Metastatic Pancreatic Carcinoma in the Ovary (tissue), 1 donor: Measurements from ENCODE around the gene STMND1.

- PRO-cap = no peak
Measured at GRCh38 chr6:16305795-16306225, 67.4 kb downstream of the GMPR start.

- PRO-cap = no peak
Measured at GRCh38 chr6:16306372-16306808, 68.0 kb downstream of the GMPR start.

DNA sequence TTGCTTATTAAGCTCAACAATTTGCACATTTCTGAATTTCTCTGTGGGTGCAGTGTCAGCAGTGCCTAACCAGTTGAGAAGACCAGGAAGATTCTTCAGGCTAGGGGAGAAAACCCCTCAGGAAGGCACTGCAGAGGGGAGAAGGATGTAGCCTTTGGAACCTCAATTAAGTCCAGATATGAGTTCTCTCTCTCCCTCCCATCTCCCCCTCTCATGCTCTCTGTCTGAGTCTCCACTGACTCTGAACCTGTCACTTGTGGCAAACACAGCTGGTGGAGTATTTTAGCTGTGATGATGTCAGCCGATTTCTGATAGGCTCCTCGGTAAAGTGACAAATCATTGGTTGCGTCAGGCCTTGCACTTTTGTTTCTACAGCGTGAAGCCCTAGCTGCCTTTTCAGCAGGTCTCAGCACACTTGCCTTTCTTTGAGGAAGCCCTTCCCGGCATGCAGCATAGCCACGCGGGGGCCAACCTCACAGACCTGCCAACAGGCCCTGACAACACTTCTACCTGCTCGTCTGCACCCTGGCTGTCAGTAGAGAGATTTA, 84.2 kb downstream of the GMPR start:
- PRO-cap = unidirectional peak, minus-strand start at position 237 of the sequence

- PRO-cap = no peak
Measured at GRCh38 chr6:16358698-16359122, 120.3 kb downstream of the GMPR start.

GRCh38 chr6:16487692-16488644, 249.6 kb downstream of the GMPR start:
- PRO-cap = no peak

DNA sequence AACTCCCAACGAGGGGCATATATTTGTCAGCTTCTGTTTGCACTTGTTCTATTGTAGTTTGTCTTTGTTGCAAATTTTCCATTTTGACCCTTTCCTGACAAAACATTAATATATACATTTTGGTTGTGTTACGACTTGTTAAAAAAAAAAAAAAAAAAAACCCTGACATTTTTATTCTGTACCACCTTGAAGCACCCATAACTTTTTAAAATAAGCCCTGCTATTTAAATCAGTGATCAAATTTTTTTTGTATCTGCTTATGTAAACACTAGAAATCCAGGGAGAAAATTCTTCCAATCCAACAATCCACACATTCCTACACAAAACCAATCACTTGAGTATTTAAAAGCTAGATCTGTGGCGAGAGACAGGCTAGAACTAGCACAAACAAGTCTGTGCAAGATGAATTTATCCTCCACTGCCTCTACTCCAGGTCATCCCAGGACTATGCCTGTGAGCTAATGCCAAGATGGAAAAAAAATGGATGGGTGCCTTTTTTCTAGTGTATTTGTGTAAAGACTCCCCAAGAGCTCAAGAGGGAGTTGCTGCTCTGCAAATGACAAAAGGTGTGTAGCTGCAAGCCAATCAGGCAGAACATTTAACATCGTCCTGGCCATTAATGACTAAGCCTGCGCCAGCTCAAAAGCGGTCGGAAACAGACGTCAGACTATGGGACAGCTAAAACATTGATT, 22.1 kb downstream of the ATXN1 start:
- PRO-cap = no peak

- PRO-cap = no peak
Measured at GRCh38 chr6:16765839-16766701, 4.8 kb upstream of the ATXN1 start.

- PRO-cap = no peak
Measured at GRCh38 chr6:16768930-16769575, 7.8 kb upstream of the ATXN1 start.

GRCh38 chr6:16770751-16771417, 9.6 kb upstream of the ATXN1 start:
- PRO-cap = no peak

DNA sequence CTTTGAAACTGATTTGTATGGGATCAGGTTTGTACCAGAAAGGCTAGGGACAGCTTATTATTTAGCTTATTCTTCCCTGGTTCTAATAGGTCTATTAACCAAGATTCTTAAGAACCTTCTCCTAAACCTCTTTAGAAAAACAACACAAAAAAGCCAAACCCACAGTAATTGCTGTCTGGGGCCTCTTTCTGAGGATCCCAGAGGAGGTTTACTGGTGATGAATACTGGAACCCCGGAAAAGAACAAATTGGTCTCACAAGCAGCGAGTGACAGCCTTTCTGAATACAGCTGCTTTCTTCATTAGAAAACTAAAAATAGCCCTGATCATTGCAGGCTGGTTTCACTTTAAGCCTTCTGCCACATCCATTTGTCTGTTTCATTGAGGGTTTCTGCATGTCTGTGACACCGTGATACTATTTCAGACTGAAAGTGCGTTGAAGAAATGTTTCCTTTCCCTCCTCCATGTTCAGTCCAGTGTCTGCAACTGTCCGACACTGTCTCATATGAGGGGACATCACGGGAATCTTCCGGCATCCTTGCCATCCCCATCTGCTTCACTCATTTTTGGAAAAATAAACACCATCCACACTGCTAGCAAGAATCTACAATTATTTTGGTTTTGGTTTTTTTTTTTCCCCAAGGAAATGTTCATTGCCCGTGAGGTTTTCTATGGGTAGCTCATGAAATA, 75.2 kb upstream of the ATXN1 start:
- PRO-cap = no peak

DNA sequence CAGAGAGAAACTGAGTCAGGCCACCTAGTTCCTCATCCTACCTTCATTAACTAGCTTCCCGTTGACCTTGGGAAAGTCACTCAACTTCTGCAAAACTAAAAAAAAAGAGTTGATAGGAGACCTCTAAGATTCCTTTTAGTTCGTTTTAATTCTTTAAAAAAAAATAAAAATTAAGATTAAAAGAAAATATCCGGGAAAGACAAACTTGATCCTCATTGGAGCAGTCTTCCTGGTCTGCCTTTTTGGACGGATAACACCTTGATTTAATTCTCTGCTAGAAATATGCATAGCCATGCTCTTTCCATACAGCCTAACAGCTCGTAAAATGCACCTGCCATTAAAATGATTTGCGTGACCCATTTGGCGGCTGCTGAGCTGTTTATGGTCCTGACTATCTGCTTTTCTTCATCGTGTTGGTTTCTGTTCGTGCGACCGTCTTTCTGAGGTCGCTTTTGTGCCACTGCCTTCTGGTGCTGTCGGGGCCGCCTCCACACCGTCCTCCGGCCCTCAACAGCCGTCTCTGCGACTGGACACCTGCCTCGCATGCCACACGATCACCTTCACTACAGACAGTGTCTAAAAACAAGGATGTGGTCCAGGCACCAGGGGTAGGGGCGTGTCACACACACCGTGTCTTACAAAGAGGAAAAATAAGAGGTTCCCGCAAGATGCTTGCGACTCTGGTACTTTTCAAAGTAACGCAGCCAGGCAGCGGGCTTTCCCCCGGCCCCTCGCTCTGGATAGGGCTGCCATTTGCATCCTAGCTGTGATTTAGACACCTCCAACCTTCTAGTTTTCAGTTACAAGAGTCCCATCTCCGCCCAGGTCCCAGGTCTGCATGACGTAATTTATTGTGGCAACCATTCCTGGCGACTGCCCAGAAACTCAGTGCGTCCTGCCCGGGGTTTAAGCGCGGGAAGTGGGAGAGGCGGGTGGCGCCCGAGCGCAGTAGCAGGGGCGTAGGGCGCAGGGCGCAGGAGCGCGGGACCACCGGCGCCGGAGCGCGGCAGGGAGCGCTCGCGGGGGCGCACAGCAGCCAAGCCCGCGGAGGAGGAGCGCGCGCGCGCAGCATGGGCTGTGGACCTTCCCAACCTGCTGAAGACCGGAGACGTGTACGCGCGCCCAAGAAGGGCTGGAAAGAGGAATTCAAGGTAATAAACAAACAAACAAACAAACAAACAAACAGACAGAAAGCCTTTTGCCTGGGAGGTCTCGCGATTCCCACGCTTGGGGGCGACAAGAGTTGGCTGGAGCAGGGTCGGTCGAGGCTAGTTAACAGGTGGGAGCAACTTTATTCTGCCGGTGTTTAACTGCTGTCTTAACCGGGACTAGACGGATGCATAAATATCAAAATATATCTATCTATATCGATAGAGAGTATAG, at the start of gene STMND1:
Gene STMND1 (plus strand): TSS at position 863 of the 1,383 bp plus-strand sequence.
- PRO-cap = unidirectional peak, plus-strand start at position 408 of the sequence; unidirectional peak, minus-strand start at position 556 of the sequence; bidirectional peak, plus-strand start at position 909 of the sequence, minus-strand start at position 742 of the sequence

- PRO-cap = no peak
Measured at GRCh38 chr6:17200406-17200807, 80.8 kb upstream of the RBM24 start.

DNA sequence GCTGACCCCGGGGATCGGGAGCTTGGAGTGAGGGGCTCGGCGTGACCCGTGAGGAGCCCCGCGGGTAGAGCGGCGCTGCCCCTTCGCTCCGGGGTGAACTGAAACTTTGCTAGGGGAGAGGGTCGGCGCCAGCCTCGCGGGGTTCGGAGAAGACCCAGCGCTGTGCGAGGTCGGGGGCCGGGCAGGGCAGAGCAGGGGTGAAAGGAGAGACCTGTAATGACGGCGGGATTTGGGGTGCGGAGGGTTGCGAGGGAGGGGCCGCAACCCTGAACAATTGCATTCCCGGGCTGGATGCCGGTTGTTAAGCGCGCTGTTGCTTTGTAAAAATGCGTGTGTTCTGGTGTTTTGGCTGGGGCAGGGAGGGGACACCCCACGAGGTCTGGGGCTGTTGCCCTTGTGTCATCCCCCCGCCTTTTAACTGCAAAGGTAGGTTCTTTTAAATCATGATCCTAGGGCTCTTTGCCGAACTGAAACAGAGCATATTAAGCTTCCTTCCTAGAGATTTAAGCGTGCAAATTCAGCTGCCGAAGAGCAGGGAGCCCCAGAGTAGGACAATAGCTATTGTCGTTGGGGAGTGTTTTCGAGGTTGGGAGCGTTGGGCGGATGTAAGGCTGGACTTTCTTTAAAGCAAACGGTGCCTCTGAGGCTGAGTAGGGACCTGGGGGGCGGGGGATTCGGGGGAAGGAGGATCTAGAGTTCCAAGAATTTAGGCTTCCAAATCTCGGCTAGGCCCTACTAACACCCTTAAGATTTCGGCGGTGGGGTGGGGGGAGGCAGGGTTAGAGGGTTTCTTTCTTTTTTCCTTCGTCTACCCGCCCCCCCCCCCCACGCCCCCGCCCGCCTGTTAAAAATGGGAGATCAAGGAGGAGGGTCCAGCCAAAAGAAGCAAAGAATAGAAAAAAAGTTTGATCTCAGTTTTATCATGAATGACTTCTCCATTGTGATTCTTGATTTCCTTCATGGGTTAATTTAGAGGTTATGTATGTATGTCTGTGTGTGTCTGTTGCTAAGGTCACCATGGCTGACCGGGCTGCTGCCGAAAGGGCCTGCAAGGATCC, 962 bp downstream of the RBM24 start:
- PRO-cap = unidirectional peak, minus-strand start at position 276 of the sequence

GRCh38 chr6:17484200-17484516, 90.8 kb downstream of the CAP2 start:
- PRO-cap = no peak

- PRO-cap = no peak
Measured at GRCh38 chr6:17601383-17601744, 1.3 kb downstream of the FAM8A1 start.

- PRO-cap = no peak
Measured at GRCh38 chr6:17608237-17609475, 8.6 kb downstream of the FAM8A1 start.

DNA sequence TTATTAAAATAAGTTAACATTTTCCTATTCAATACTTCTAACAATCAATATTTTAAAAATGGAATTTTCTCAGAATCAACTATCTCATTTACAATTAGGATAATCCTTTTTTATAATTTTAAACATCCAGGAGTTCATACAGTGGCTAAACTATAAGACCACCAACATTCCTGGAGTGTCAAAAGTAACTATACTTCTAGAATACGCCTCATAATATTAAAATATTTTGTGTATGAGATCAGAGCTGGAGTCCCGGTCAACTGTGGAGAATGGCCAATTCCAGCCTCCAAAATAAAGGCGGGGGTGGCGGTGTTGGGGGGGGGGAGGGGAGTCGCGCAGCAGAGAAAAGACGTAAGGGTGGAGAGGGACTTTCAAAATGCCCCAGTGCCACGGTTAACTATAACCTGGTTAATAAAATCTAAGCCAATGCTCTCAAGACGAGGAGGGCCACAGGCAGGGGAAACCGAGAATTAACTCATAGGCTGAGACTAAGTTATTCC, 1.4 kb downstream of the NUP153 start:
- PRO-cap = bidirectional peak, plus-strand start at position 341 of the sequence, minus-strand start at position 264 of the sequence

- PRO-cap = no peak
Measured at GRCh38 chr6:17715050-17715466, 8.3 kb upstream of the NUP153 start.

- PRO-cap = no peak
Measured at GRCh38 chr6:17808585-17809341, 102.0 kb upstream of the NUP153 start.

DNA sequence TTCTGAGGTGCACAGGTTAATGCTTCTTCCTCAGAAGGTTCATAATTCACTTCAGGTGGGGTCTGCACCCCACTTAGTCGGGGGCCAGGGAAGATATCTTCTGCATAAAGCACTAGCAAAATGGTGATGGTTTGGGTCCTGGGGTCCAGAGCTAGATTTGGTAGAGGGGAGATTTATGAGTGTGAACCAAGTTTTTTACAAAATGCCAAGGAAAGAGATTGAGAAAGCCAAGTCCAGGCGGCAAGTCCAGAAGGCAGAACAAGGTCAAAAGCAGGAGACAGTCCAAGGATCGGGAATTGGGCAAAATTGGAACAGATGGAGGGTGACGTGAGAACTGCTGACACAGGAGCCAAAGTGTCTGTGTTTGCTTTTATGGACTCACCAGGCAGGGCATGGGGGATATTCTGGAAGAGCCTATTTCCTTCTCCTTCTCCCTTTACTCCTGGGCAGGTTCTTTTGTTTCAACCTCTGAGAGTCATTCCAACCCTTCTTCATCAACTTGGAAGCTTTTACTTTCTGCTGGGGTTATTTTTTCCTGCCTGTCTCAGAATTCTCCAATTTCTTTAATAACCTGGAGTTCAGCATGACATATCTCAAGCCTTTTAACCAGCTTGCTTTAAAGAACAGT, 4.1 kb downstream of the NHLRC1 start:
- PRO-cap = no peak